ENCODE data around the genes GCDH and TRMT1.

GRCh38 chr19:12722902-12723192 is 885 bp downstream of the TNPO2 start:
- CAGE, long polyA plus RNA = no peak
- RRBS = no CpG with 5 or more reads among the region's 5 CpGs

GRCh38 chr19:12740508-12740980 is 3.2 kb downstream of the GET3 start:
- CAGE, long polyA plus RNA = no peak
- RRBS = no CpG with 5 or more reads among the region's 12 CpGs

GRCh38 chr19:12757466-12758163 is 6.0 kb downstream of the BEST2 start:
- CAGE, long polyA plus RNA = no peak
- RRBS = 3% methylated on average over 24 of the region's 55 CpGs

- CAGE, long polyA plus RNA = no peak
- RRBS = no CpG with 5 or more reads among the region's 6 CpGs
These were observed 7.1 kb downstream of the BEST2 start for GRCh38 chr19:12758613-12759096.

- CAGE, long polyA plus RNA = no peak
- RRBS = no CpG with 5 or more reads among the region's 13 CpGs
These were observed 1.4 kb downstream of the JUNB start for GRCh38 chr19:12792796-12793002.

GRCh38 chr19:12799736-12800706 is 1.6 kb downstream of the PRDX2 start:
- CAGE, long polyA plus RNA = no peak
- RRBS = no CpG with 5 or more reads among the region's 19 CpGs

GRCh38 chr19:12890133-12891403 is at the start of gene GCDH:
Gene GCDH, plus strand, starts transcription at chr19:12891160.
- CAGE, long polyA plus RNA = start-site peak on the plus strand at chr19:12891128-12891188, 156 and 57 reads in 2 replicates
- RRBS = 2% methylated on average over 14 of the region's 55 CpGs

GRCh38 chr19:12933923-12934294 is 398 bp upstream of the FARSA start:
- CAGE, long polyA plus RNA = no peak
- RRBS = no CpG with 5 or more reads among the region's 9 CpGs

- CAGE, long polyA plus RNA = no peak
- RRBS = 1% methylated on average over 9 of the region's 51 CpGs
These were observed 11.9 kb upstream of the NFIX start for GRCh38 chr19:12983248-12983867.

DNA sequence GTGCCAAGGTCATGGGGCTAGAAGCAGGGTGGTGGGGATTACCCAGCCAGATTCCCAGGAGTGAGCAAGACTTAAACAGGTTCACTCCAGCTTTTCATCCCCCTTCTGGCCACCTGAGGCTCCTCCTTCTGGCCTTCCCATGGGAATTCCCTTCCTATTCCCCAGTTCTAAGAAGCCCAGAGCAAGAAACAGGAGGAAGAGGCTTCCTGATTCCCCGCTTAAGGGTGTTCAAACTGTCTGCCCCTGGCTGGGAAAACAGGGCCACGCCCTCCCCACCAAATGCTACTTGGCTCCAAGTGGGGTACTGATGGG is 14.1 kb downstream of the NFIX start:
- CAGE, long polyA plus RNA = no peak
- RRBS = no CpG with 5 or more reads among the region's 2 CpGs

DNA sequence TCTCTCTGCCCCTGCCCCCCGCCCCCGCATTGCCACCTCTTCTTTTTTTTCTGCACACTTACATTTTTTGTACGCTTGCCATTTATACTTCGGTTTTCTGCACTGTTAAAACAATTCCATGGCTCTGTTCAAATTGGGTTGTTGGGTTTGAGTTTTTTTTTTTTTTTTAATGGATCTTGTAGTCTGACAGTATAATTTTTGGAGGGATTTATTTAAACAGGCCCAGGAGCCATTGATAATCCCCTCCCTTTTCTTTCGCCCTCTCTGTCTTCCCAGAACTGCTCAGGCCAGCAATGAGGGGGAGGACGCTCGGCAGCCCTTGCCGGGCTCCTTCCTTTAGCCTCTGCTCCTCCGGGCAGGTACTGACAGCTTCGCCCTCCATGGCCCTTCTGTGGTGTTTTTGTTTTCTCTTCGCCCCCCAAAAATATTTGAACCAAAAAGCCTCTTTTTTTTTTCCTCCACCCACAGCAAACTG is 21.3 kb downstream of the NFIX start:
- CAGE, long polyA plus RNA = no peak
- RRBS = no CpG with 5 or more reads among the region's 11 CpGs

DNA sequence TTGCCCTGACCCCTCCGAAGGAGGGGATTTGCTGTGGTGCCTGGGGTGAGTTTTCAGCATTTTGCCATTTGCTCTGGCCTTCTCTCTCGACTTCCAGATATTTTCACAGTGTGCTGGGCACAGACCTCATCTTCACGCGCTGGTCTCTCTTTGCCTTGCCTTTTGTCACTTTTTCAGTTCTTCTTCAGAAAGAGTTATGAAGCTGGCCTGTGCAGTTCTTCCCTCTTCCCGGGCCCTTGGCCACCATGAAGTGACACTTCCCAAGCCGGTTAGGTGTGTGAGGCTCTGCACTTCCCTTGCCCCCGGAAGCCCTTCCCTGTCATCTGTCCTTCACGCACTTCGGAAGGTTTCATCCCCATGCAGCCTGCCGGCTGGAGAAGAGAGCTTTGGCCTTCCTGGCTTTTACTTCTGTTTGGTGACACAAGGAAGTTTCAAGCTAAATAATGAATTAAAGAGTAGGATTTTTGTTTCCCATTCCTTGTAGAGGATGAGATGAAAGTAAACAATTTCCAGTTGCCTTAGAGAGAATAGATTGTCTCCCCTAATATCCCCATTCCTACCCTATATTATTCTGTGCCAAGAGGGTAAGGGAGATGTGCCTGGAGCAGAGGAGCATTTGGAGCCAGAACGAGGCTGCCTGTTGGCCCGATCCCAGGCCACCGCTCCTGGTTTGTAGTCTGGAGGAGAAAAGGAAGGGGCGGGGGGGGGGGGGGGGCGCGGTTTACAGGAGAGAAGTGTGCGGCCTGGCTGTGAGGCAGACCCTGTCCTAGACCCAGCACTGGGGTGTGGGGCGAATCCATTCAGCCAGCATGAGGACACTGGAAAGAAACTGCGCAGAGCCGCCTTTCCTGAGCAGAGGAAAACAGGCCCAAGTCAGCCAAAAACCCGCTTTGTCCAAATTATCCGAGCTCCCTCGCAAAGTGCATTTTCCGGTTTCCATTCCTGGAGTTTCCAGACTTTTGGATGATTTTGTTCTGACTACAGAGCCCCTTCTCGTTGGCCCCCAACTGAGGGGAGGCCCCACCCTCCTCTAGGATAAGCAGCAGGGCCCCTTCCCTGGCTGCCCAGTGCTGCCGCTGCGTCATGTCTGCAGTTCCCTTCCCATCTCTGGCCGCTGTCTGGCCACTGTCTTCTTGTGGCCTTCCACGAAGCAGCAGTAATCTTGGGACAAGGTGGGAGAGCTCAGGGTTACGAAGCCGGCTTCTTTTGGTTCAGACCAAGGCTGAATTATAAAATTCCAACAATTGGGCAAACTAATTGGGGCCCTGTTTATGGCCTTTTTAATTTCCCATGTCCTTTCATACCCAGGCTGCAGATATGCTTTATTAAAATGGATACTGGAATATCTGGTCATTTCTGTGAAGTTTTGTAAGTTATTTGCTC is 22.9 kb downstream of the NFIX start:
- CAGE, long polyA plus RNA = no peak
- RRBS = 31% methylated on average over 5 of the region's 31 CpGs

DNA sequence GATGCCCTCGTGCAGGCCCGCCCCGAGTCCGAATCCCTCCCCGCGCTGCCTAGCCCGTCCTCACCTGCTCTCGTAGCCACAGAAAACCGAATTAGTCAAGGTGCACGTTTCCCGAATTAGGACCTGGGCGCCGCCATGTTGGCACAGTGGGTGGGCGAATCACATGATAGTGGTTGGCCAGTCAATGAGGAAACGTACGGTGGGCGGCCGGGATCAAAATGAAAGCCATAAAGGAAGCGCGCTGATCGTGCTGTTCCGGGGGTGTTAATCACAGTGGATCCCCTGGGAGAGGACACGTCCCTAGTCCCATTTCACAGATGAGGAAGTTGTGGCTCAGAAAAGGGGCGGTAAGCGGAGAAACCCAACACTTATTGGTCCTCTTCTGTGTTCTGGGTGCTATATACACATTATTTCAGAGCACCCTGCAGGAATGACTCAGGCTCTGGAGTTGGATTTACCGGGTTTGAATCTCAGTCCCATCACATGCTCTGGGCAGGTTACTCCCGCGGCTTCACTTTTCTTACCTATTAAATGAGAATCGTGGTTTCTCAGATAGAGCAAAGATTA is at the start of gene TRMT1:
Gene TRMT1 (minus strand): TSS at position 152 of the 567 bp plus-strand sequence.
- CAGE, long polyA plus RNA = no peak
- RRBS = 2% methylated on average over 3 of the region's 29 CpGs

DNA sequence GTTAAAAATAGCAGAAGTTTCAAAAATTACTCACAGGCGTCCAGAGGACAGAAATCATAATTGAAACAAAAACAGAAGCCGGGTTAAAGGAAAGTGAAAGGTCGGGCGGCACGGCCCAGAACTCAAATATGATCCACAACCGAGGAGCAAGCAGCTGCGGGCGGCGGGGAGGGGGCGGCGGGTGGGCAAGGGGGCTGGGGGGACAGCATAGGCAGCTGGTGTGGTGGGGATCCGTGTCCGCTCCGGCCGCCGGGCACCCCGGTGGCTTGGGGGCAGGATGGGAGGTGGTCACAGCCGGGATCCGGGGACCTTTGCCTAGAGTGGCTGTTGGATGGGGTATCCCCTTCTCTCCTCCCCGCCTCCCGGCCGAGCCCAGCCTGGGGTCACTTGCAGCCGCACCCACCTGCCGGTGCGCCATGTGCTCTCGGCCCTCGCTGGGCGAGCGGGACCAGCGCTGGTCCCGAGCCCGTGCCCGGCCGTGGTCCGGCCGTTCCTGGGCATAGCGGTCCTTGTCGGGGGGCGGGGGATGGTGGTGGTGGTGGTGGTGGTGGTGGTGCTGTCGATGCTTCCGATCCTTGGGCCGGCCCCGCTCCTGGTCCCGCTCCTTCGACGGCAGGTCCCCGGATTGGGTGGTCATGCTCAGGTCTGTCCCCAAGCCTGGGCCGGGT is 58.3 kb downstream of the IER2 start:
- CAGE, long polyA plus RNA = no peak
- RRBS = 46% methylated on average over 22 of the region's 48 CpGs

- CAGE, long polyA plus RNA = no peak
- RRBS = no CpG with 5 or more reads among the region's 6 CpGs
These were observed 115.2 kb upstream of the CACNA1A start for GRCh38 chr19:13621514-13621825.

GRCh38 chr19:13779665-13780318 is 5.5 kb downstream of the C19orf53 start:
- CAGE, long polyA plus RNA = no peak
- RRBS = no CpG with 5 or more reads among the region's 13 CpGs

GRCh38 chr19:13784960-13785411 is 10.3 kb upstream of the ZSWIM4 start:
- CAGE, long polyA plus RNA = no peak
- RRBS = 20% methylated on average over 3 of the region's 11 CpGs

DNA sequence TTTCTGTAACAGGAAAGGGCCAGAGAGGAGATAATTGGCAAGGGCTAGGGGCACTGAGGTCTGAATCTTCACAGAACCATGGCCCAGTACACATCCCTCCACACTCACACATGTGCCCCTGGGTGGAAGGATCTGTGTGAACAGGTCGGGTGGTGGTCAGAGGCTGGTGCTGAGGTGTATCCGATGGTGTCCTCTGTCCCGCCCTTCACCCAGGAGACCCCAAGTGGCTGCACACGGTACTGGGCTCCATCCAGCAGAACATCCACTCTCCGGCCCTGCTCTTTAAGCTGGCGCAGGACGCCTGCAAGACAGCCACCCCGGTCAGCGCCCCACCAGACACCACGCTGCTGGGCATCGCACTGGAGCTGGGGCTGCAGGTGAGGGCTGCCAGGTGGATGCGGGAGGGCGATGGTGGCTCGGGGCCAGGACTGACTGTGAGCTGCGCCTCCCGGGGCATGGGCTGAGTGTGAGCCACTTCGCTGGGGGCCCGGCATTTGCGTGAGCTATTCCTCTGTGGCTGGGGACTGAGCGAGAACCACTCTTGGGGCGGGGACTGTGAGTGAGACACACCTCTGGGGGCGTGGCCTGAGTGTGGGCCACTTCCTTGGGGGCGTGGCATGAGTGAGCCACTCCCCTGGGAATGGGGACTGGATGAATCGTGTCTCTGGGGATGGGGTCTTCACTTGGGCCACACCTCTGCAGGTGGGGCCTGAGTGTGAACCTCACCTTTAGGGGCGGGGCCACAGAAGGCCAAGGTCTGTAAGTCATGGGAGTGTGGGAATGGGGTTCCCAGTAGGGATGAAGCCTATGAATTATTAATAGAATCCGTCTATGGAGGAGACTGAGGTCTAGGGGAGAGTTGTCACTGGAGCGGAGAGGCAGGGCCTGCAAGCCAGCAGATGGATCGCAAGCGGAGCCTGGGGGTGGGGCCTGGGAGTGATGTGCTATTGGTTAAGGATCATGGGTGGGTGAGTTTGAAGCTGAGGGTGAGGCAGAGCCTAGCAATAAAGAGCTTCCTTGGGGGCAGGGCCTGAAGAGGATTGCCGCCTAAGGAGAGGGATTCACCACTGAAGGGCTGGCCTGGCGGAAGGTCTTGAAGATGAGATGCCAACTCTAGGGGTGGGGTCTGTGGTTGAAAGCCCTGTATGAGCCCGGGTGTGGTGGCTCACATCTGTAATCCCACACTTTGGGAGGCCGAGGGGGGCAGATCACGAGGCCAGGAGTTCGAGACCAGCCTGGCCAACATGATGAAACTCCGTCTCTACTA is 30.5 kb downstream of the ZSWIM4 start:
- CAGE, long polyA plus RNA = no peak
- RRBS = 91% methylated on average over 4 of the region's 36 CpGs

DNA sequence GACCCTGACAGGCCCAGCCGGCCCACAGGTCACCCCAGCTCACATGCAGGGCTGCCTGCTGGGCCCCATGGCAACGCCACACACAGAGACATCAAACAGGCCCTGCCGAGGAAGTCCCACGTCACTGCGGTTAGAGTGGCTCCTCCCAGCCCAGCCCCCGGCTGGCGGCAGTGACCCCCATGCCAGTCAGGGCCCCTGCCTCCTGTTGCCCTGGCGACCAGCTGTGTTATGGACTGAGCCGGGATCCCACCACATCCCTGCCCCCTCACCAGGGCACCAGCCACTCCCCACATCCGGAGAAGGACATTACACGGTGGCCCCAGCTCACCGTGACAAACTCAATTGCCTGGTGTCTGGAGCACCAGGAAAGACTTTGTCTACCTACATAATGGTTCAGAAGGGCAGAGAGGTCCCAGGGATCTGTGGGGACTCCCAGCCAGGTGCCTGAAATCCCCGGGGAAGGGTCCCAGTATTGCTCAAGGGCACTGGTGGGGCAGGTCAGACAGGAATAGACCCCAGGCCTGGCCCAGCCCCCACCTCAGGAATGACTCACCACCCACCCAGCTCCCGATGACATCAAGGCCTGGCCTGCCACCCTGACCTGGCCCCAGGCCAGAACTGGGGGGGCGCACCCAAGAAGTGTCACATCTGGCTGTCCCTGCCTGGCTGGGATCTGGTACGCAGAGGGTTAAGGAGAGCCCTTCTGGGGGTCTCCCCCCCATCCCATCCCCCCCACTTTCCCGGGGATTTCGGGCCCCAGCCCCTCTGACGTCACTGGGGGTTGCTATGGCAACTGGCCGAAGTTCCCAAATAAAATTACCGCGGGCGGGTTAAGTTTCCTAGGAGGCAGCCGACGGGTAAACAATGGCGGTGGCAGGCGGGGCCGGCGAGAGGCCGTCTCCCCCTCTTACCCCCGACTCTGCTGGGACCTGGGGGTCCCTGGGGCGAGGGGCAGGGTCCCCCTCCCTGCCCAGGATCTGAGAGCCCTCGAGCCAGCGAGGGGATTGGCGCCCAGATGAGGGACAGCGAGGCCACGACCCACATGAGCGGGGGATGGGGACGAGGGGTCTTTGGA is 30.0 kb upstream of the NANOS3 start:
- CAGE, long polyA plus RNA = no peak
- RRBS = 4% methylated on average over 5 of the region's 39 CpGs

GRCh38 chr19:13874078-13874484 is 2.9 kb upstream of the NANOS3 start:
- CAGE, long polyA plus RNA = no peak
- RRBS = 16% methylated on average over 5 of the region's 19 CpGs

Measured in BJ (cell line).